ENCODE data around the gene HHAT.

- PRO-cap, result no peak
- RAMPAGE, long total RNA, 3 experiments, result no peak in any of the 3 experiments
Measured at GRCh38 chr1:207869758-207870201, 41.1 kb downstream of the CD34 start.

GRCh38 chr1:207909615-207910110 lies 1.3 kb downstream of the CD34 start:
- PRO-cap, result no peak
- RAMPAGE, long total RNA, 3 experiments, result no peak in any of the 3 experiments

GRCh38 chr1:207919738-207920330 lies 8.9 kb upstream of the CD34 start:
- PRO-cap, result unidirectional peak, plus-strand start at chr1:207920048
- RAMPAGE, long total RNA, 3 experiments, result no peak in any of the 3 experiments

GRCh38 chr1:207964278-207964934 lies 53.5 kb upstream of the CD34 start:
- PRO-cap, result unidirectional peak, minus-strand start at chr1:207964484; unidirectional peak, minus-strand start at chr1:207964537
- RAMPAGE, long total RNA, 3 experiments, result no peak in any of the 3 experiments

- PRO-cap, result unidirectional peak, plus-strand start at chr1:208073350
- RAMPAGE, long total RNA, 3 experiments, result start-site peak on the minus strand in 1 of 3 experiments, at chr1:208073402-208073482 at its widest, 5 reads per replicate
Measured at GRCh38 chr1:208073273-208073553, 162.3 kb upstream of the CD34 start.

DNA sequence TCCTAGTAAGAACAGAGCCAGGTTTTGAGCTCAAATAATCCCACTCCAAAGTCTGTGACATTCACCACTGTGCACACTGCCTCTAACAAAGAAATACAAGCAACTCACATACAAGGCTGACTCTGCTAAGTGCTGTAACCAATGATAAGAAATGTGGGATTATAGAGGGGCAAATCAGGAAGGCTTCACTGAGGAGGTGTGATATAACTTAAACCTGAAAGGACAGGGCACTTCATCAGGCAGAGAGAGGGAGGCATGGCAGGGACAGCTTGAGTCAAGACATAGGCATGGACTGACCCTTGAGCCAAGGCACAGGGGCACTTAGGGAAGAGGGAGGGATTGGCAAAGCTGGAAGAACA lies 81.4 kb downstream of the PLXNA2 start:
- PRO-cap, result no peak
- RAMPAGE, long total RNA, 3 experiments, result no peak in any of the 3 experiments

DNA sequence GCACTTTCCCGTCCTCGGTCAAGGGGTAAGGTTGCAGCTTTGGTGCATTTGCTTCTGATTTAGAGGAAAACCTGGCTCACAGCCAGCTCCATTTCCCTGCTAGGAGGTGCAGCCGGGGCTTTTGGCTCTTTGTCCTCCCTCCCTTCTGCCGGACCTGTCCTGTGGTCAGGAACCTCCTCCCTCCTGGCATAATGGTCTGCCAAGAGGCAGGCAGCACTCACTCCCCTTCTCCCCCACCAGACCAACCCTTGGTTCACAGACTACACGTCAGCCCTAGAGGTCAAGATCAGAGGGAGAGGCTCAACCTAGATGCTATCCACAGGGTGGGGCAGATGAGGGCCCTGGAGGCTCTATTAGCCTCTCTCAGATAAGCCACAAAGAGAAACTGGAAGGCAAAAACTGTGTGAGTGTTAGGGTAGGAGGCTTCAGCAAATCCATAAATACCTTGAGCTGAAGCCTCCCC lies 64.9 kb downstream of the PLXNA2 start:
- PRO-cap, result no peak
- RAMPAGE, long total RNA, 3 experiments, result no peak in any of the 3 experiments

DNA sequence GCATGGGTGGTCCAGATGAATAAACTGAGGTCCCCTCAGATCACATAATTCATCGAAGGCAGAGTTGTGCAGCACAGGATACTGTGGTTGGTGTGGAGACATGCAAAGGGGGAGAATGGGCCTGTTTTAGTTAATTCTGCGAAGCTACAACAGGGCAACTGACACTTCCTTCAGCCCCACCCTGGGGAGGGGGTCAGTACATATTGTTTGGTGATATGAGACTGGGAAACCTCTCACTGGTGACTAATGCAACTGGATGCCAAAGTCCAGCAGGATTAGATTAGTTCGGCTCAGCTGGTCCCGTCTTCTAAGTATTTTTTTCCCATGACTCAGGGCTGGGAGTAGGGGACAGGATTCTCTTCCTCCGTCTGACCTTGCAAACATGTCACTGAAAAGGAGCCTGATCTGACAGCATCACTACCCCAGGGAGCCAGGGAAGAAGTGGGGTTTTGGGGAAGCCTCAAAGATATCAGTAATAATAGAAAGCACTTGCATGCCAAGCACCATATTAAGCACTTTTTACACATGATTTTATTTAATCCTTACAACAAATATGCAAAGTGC lies 42.9 kb downstream of the PLXNA2 start:
- PRO-cap, result no peak
- RAMPAGE, long total RNA, 3 experiments, result no peak in any of the 3 experiments

DNA sequence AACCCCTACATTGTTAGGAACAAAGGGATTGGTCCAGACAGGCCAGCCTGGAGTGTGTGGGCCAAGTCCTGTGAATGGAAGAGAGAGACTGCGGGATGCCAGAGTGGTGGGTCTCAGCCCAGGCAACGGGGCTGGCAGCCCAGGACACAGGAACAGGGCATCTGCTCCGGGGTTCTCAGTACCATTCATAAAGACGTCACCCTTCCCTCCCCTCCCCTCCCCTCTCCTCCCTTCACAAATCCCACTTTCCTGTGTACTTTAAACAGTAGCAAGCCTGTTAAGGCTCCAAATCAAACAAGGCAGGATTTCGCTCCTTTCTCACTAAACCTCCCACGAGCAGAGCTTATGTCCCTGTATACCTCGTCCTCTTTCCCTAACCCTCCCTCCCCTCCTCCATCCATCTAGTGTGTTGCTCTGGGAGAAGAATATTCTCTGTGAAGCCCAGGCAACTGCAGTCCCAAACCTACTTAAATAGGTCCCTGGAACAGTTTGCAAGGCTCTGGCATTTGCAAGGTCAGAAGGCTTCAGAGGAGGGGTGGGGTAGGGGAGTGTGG lies 4.2 kb upstream of the PLXNA2 start:
- PRO-cap, result no peak
- RAMPAGE, long total RNA, 3 experiments, result no peak in any of the 3 experiments

DNA sequence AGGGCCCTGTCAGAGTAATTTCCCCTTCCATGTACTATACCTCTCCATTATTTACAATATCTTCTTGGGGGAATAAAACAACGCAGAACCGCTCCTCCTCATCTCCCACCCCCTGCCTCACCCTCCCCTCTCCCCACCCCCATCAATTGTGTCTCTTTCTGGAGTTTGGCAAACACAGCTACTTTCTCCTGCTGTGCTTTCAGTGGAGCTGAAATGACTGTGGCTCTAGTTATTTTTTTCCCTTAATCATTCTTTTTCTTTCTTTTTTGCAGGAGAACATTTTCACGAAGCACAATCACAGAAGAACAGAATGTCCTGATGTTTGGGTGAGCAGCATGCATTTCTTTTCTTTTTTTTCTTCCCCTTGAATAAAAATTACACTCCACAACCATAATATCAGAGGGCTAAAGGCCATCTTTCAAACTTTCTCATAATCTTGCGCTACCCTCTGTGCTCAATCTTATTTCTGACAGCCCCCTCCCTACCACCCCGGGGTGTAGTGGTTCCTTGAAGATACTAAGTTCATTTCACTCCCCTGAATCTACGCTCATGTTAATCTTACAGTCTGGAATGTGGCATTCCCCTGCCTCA lies 8.8 kb upstream of the PLXNA2 start:
- PRO-cap, result no peak
- RAMPAGE, long total RNA, 3 experiments, result no peak in any of the 3 experiments

- PRO-cap, result no peak
- RAMPAGE, long total RNA, 3 experiments, result no peak in any of the 3 experiments
Measured at GRCh38 chr1:209103190-209103618, 480.3 kb upstream of the CAMK1G start.

DNA sequence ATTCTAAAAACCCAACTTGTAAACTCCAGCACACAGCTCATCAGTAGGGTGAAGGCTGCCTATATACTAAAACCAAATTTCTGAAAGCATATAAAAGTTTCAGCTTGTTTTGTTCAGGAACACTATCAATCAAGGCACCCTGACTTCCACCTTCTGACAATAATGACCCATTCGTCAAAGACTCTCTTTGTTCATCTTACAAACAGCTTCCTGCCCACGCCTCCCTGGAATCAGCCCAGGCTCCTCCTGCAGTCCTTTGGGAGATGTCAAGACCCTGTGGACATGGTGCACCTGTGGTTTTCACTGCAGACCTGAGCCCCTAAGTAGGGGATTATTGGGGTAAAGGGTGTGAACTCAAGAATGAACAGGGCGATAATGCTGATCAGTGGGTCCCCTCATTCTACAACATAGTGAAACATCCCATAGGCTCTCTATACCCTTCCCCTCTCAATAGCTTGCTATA lies 178.9 kb upstream of the CAMK1G start:
- PRO-cap, result no peak
- RAMPAGE, long total RNA, 3 experiments, result no peak in any of the 3 experiments

DNA sequence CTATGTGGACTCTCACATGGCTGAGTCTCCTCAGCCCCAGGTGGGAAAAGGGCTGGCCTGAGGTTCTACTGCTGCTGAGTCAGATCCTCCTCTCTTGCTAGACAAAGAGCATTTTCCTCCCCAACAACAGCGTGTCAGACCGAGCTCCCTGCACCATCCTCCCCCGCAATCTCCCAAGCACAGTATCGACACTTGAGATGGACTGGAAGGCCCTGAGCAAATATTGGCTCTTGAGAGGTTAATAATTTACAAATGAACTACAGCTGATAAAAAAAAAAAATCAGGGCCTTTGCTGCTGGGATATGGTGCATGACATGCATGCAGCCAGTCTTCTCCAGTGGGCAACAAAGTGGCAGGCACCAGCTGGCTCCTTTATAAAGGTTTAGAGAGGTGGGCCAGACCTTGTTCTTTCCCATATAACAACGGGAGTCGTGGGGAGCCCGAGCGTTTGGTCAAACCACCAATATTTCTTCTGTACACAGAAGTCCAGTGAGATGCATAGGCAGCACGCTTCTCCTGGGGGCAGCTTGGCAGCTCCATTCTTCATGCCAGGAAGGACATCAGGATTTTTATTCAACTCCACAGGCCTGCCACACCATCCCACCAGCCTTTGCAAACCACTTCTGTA lies 55.4 kb upstream of the CAMK1G start:
- PRO-cap, result no peak
- RAMPAGE, long total RNA, 3 experiments, result no peak in any of the 3 experiments

GRCh38 chr1:209719933-209720965 lies 15.6 kb downstream of the HSD11B1 start:
- PRO-cap, result no peak
- RAMPAGE, long total RNA, 3 experiments, result no peak in any of the 3 experiments

- PRO-cap, result no peak
- RAMPAGE, long total RNA, 3 experiments, result no peak in any of the 3 experiments
Measured at GRCh38 chr1:209721955-209722306, 17.3 kb downstream of the HSD11B1 start.

- PRO-cap, result no peak
- RAMPAGE, long total RNA, 3 experiments, result no peak in any of the 3 experiments
Measured at GRCh38 chr1:209742883-209743695, 12.8 kb upstream of the TRAF3IP3 start.

DNA sequence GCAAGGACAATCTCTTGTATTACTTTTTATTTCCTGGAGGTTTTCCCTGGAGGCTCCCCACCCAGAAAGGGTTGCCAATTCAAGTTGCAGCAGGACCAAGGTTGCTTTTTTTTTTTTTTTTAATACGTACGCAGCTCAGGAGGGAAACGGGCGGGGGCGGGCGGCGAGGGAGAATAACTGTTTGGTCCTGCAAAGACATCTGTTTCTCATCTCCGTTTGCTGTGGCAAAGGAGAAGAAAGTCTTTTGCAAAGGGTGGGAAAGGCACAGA lies 602 bp upstream of the SERTAD4 start:
- PRO-cap, result no peak
- RAMPAGE, long total RNA, 3 experiments, result no peak in any of the 3 experiments

DNA sequence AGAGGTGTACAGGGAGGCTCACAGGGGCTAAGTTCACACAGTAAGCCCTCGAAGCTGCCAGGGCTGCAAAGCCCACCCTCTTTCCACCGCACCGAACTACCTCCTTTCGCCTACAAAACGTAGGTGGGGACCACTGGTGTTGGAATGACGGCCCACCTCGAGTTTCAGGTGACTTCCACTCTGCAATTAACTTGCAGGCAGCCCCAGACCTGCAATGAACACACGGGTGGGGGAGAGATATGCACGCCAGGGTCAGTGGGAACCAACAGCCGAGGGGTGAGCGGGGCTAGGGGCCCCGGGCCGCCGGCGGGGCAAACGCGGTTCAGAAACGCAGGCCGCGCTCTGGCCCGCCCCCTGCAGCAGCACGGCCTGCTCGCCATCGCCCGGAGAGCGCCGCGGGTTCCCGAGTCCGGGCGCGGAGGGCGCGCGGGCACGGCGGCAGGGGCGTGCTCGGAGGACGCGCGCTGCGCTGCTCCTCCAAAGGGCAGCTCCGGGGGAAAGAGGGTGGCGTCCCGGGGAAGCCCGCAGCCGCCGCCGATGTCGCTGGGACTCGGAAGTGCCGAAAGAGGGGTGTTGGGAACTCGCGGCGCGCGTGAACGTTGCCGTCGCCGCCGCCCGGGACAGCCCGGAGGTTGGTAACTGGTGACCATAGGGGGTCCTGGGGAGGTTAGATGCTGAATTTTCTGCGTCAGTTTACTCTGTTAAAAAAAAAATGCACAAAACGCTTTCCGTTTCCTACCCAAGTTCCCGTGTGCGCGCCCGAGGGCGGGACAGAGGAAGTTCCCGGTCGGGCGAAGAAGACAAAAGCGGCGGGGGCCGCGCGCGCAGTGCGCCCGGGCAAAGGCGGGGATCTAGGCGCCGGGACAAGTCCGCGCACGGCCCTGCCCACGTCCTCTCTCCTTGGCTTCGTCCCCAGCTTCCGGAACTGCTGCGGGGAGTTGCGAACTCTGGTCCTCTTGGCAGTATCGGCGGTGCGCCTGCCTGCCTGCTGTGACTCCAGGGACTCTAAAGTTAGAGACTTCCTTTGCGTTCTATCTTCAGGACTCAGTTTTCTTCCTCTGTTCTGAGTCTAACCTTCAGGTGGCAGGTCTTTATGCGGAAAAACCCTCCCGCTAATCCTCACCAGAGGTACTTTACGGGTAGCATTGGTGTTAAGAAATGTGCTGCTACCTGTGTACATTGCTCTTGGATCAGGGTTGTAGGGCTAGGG lies at the start of gene HHAT:
TSS of gene HHAT (plus strand) at position 429 of the 1,210 bp plus-strand sequence.
- PRO-cap, result bidirectional peak, plus-strand start at position 406 of the sequence, minus-strand start at position 381 of the sequence; bidirectional peak, plus-strand start at position 803 of the sequence, minus-strand start at position 802 of the sequence
- RAMPAGE, long total RNA, 3 experiments, result start-site peak on the plus strand in 1 of 3 experiments, centred at positions 425 to 513 of the sequence, 6 to 15 reads per replicate

- PRO-cap, result no peak
- RAMPAGE, long total RNA, 3 experiments, result no peak in any of the 3 experiments
Measured at GRCh38 chr1:210363007-210363206, 34.2 kb downstream of the HHAT start.

DNA sequence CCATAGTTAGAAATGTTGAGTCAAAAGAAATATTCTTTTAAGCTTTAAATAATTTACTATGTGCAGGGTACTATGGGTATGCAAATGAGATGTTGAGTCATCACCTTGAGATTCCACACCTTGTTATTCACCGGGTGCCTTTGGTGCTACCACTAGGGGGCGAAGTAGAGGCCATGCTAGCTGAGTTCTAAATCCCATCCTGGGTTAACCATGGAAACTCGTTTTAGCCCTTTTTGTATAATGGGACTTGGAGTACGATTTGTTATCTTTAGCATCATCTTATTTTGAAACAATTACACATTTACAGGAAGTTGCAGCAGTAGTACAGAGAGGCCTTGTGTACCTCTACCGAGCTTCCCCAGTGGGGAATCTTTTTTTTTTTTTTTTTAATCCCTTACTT lies 45.7 kb downstream of the HHAT start:
- PRO-cap, result no peak
- RAMPAGE, long total RNA, 3 experiments, result no peak in any of the 3 experiments